Ovary (tissue), 7 donors: Measurements from ENCODE around the genes RSKR and PIPOX.

DNA sequence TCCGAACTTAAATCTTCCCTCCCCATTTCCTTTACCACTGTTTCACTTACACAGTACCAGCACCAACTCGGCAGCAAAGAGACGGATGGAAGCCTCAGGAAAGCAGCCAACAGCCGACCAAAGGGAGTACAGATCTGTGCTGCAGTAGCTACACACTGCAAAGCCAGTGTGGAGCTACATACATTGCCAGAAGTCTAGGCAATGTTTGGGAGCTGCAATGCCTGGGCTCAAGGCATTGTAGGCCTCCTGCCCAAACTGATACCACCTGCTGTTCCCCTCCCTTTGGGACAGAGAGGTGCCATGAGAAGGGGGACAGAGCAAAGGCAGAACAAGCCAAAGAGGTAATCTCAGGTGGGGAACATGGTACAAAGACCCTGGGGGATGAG, 1.8 kb downstream of the RSKR start:
- PRO-cap, 7 experiments = no peak in any of the 7 experiments
- RAMPAGE, long total RNA, 2 experiments = no peak in any of the 2 experiments

GRCh38 chr17:28614037-28614633, at the start of gene RSKR:
Gene RSKR, minus strand, starts transcription at chr17:28614185.
- PRO-cap, 7 experiments = no peak in any of the 7 experiments
- RAMPAGE, long total RNA, 2 experiments = no peak in any of the 2 experiments

DNA sequence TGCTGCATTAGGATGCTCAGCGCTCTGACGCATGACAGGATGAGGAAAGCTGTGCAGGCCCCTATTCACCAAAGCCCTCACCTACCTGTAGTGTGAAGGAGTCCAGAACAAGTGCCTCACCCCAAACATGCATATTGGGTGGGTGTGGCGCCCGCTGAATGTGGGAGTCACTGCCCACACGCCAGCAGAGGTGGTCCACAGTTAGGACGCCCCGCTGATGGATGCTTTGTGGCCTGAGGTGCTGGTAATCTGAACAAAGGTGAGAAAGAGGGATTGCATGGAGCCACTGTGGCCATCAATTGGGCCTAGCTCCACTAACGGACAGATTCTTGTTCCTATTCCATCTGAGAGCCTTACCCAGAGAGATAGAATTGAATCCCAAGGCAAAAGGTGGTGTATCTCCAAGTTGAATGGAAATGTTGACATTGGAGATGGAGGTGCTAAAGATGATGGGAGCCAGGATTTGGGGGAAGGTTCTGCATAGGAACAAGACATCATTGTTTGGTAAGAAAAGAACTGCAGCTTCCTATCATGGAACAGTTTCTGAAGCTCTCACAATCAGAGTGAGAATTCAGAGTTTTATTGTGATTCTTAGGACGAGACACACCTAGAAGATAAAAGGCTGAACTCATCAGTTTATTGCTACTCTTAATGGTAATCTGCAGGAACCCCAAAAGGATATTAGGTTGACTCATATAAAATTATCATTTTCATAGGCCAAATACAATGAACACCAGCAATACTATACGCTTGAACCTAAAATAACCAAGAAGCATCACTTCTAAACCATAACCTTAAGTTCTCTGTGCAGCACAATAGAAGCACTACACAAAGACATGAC, 6.6 kb downstream of the BLTP2 start:
- PRO-cap, 7 experiments = no peak in any of the 7 experiments
- RAMPAGE, long total RNA, 2 experiments = no peak in any of the 2 experiments

GRCh38 chr17:28639164-28640247, 5.5 kb downstream of the BLTP2 start:
- PRO-cap, 7 experiments = no peak in any of the 7 experiments
- RAMPAGE, long total RNA, 2 experiments = no peak in any of the 2 experiments

DNA sequence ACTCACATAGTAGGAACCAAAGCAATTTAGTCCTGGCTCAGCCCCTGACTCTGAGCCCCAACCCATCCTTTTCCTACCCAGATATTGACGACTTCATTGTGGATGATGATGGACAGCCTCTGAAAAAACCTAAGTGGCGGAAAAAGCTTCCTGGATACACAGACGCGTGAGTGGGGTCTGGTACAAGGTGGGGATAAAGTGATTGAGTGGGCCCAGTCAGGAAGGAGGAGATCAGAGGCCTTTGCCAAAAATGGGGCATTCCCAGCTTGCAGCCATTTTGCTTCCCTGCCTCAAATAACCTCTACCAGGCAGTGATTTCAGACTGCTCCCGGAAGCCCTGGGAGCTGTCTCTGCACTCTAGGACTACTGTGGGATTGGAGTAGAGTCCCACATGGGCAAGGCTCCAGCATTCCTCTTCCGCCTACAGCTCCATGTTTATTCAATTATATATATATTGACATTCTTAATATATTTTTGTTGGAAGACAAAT, 13.4 kb downstream of the SUPT6H start:
- PRO-cap, 7 experiments = no peak in any of the 7 experiments
- RAMPAGE, long total RNA, 2 experiments = no peak in any of the 2 experiments

DNA sequence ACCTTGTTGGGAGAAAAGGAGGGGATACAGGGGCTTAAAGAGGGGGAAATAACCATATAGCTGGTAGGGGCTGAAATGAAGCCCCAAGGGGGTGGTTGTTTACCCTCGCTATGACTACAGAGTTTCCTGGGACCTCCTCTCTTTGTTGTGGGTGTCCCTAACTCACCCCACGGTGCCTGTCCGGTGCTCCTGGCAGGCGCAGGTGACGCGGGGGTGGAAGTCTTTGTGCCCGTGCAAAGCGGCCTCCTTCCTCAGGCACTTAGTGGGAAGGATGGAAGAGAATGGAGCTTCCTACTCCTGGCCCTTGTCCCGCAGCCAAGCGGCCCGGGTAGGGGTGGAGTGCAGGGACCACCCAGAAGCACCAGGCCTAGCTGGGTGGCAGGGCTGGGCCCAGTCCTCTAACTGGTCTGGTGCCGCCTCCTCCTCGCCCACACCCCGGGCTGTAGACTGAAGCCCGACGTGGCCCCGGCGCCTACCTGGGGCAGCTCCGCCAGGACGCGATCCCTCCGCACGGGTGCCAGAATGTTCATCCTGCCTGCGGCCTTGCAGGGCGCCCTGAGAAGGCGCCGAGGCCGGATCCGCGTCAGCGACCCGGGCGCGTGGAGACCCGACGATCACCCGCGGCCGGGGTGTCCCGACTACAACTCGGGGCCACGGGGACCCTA, 799 bp downstream of the RAB34 start:
- PRO-cap, 7 experiments = peak in 7 of 7 experiments; most common plus-strand start position 548 of the sequence (in 7); most common minus-strand start position 516 of the sequence (in 3)
- RAMPAGE, long total RNA, 2 experiments = no peak in any of the 2 experiments

GRCh38 chr17:28861192-28862393, 6.8 kb downstream of the ERAL1 start:
- PRO-cap, 7 experiments = peak in 1 of 7 experiments; most common minus-strand start chr17:28861424 (in 1)
- RAMPAGE, long total RNA, 2 experiments = no peak in any of the 2 experiments

DNA sequence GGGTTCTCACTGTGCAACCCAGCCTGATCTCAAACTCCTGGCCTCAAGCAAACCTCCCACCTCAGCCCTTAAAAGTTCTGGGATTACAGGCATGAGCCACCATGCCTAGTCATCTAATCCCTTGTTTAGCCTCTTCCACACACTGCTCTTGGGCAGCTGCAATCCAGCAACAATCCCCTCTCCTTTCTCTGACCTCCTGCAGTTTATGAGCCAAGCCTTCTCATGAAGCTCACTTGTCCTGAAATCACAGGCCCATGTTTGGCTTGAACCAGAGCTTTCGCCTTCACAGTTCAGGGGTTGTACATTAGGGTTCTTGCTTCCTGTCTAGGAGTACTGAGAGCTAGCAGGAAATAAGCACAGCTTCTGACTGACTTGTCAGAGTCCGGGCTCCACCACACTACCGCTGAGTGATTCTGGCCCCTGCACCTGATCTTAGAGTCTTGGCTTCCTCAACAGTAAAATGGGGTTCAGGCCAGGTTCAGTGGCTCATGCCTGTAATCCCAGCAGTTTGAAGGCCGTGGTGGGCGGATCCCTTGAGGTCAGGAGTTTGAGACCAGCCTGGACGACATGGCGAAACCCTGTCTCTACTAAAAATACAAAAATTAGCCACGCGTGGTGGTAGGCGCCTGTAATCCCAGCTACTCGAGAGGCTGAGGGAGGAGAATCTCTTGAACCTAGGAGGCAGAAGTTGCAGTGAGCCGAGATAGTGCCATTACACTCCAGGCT, 16.4 kb downstream of the ERAL1 start:
- PRO-cap, 7 experiments = no peak in any of the 7 experiments
- RAMPAGE, long total RNA, 2 experiments = no peak in any of the 2 experiments

GRCh38 chr17:28949643-28949857, 1.8 kb downstream of the PHF12 start:
- PRO-cap, 7 experiments = peak in 7 of 7 experiments; most common plus-strand start chr17:28949766 (in 4); most common minus-strand start chr17:28949733 (in 7)
- RAMPAGE, long total RNA, 2 experiments = no peak in any of the 2 experiments

GRCh38 chr17:29042443-29043711, at the start of gene PIPOX:
Gene PIPOX, plus strand, starts transcription at chr17:29043141.
- PRO-cap, 7 experiments = no peak in any of the 7 experiments
- RAMPAGE, long total RNA, 2 experiments = no peak in any of the 2 experiments

- PRO-cap, 7 experiments = no peak in any of the 7 experiments
- RAMPAGE, long total RNA, 2 experiments = no peak in any of the 2 experiments
These were observed 2.8 kb downstream of the PIPOX start for GRCh38 chr17:29045823-29046145.

- PRO-cap, 7 experiments = no peak in any of the 7 experiments
- RAMPAGE, long total RNA, 2 experiments = no peak in any of the 2 experiments
These were observed 64.1 kb downstream of the PIPOX start for GRCh38 chr17:29106967-29107463.

GRCh38 chr17:29108624-29109150, 65.7 kb downstream of the PIPOX start:
- PRO-cap, 7 experiments = no peak in any of the 7 experiments
- RAMPAGE, long total RNA, 2 experiments = no peak in any of the 2 experiments

DNA sequence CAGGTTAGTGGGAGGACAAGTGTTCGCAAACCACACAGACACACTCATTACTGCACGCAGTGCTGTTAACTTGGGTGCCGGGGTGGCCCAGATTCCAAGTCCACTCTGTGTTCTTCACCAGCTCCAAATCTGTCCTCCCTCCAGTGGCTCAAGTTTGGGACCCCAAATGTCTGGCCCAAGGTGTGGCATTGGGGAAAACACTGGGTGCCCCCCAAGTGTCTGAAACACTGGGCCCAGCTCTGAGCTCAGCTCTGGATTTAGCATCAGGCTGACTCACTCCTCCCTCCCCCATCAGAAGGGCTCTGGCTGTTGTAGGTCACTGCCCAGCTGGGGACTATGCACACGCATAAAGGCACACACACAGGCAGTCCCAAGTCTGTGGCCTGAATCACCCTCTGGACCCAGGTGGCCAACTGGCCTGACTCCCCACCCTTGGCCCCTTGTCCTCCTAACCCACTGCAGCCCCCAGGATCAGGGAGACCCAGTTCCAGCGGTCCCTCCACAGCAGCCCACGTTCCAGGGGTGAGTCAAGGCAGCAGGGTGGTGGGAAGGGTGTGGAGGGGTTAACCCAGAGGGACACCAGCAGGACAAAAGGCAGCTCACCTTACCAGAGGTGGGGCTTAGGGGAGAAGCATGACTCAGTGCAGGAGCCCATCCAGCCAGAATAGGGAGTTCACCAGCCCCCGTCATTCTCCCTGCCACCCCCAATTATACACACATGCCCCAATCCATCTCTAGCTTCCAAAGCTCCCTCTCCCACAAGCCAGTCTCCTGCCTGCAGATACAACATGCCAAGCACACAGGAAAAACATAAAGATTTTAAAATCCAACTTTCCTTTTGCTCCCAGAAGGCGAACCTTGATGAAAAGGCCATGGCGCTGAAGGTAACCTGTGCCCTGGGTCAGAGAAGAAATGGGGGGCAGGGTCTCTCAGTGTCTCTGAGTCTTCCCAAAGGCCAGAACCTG, 47.0 kb downstream of the MYO18A start:
- PRO-cap, 7 experiments = no peak in any of the 7 experiments
- RAMPAGE, long total RNA, 2 experiments = no peak in any of the 2 experiments

DNA sequence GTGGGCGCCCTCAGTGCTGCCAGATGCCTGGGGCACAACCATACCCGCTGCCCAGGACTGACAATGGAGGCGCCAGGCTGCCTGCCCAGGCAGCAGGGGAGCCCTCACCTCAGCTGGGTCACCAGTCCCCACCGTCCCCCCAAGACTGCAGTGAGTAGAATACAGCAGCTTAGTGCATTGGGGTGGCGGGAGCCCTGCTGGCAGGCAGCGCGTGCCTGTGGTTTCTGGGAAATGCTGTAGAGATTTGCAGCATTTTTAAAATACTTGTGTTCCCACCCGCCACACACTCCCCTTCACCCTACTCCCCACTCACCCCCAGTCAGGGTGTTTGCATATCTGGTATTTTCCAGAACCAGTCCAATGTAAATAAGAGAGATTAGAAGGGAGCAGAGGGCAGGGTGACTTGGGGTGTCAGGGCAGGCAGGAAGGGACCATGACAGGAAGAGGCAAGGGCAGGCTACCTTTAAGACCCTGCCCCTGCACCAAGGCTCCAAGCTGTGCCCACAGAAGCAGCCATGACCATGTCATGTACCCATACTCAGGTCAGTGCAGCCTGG, 21.6 kb downstream of the MYO18A start:
- PRO-cap, 7 experiments = peak in 1 of 7 experiments; most common minus-strand start position 147 of the sequence (in 1)
- RAMPAGE, long total RNA, 2 experiments = no peak in any of the 2 experiments

DNA sequence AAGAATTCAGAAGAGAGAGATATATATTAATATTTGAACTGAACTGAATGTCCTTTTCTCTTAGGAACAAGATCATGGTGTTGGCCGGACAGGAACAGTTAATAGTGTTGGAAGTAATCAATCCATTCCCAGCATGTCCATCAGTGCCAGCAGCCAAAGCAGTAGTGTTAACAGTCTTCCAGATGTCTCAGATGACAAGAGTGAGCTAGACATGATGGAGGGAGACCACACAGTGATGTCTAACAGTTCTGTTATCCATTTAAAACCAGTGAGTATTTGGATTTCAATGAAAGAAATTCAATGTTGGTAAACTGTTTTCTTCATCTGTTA, 68.6 kb downstream of the ABHD15 start:
- PRO-cap, 7 experiments = no peak in any of the 7 experiments
- RAMPAGE, long total RNA, 2 experiments = no peak in any of the 2 experiments

GRCh38 chr17:29502475-29502941, 64.3 kb downstream of the ABHD15 start:
- PRO-cap, 7 experiments = no peak in any of the 7 experiments
- RAMPAGE, long total RNA, 2 experiments = no peak in any of the 2 experiments

GRCh38 chr17:29681918-29682465, 59.3 kb upstream of the CORO6 start:
- PRO-cap, 7 experiments = no peak in any of the 7 experiments
- RAMPAGE, long total RNA, 2 experiments = no peak in any of the 2 experiments

DNA sequence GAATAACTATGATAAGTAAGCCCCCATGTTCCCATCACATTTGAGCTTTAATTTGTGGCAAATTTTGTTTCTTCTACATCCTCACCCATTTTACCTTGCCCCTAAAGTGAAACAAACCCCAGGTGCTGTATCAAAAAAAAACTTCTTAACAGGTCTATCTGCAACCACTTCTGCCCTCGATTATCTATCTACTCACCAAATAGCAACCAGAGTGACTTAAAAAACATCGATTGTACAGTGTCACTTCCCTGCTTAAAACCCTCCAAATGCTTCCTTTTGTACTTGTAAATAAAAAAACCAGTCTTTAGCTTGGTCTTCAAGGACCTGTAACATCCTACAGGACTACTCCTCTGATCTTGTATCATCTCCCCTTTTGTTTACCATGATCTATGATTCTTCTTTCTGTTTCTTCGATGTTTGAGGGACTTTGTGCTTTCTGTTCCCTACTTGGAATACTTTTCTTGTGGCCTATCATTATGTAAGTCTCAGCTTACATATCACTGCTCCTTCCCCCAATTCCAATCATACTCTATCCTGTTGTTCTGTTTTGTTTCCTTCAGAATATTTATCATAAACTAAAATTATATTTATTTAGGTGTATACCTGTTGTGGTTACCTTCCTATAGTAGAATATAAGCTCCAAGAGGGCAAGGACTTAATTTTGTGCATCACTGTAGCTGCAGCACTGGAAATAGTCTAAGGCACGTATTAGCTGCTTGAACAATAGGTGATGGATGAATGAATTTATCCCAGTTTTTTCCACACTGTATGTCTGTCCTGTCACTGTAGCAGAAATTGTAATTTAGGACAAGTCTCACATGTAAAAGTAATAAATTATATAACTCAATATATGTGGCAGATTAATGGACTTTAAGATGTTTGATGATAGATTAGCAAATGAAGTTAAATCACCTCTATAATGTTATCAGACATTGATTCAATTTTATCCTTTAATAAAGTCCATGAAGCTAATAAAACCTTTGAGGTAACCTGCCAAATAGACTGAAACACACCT, 82.9 kb upstream of the CORO6 start:
- PRO-cap, 7 experiments = no peak in any of the 7 experiments
- RAMPAGE, long total RNA, 2 experiments = start-site peak on the minus strand in 1 of 2 experiments, centred at position 820 of the sequence, 5 reads per replicate

DNA sequence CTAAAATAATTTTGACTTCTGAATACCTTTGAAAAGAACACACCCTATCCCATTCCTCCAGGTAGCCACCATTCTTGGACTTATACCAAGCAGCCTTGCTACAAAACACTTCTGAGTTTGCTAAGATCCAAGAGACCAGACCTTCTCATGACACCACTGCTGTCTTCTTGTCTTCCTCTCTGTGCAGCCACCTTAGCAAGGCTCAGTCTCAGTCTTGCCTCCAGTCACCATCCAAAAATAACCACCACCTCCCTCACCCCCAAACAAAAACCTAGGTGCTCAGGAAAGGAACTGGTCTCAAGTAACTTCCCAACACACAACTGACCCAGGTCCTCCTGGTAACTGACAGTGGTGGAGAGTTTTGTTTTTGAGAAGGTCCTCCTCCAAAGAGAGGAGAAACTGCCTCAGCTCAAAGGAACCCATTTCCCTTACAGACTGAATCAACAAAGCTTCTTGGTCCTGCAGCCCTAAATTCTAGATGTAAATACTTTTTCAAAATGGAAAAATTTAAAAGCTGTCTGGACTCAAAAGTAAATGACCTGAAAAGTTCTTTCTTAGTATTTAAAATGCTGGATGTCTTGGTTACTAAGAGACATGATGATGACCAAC, 91.0 kb upstream of the CORO6 start:
- PRO-cap, 7 experiments = no peak in any of the 7 experiments
- RAMPAGE, long total RNA, 2 experiments = no peak in any of the 2 experiments